Duodenum (tissue), 1 donor: ENCODE measurements around a stretch of chr7.

DNA sequence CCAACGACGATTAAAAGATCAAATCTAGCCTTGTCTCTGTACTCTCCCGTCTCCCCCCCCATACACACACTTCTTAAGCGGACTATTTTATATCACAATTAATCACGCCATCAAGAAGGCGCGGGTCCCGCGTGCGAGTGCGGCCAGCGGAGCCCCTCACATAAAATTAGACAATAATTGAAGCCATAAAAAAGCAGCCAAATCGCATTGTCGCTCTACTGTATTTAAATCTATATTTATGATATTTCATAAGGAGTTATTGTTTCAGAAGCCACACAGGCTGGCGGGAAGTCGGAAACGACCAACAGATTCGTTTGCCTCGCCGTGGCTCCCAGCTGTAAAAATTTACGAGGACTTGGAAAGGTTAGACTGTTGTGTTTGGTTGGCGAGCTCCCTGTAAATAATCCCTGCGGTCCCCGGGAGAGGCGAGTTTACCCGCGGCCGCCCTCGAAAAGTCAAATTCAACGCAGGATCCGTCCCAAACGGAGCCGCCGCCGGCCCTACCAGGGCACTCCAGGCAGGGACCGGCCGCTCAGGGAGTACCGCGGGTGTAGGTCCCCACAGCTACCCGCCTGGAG lies 507 bp upstream of the HOXA9 start:
- PRO-cap, result no peak

- PRO-cap, result no peak
Measured at GRCh38 chr7:27176383-27176743, 2.2 kb upstream of the HOXA10 start.

- PRO-cap, result no peak
Measured at GRCh38 chr7:27178982-27179520, 4.9 kb upstream of the HOXA10 start.

GRCh38 chr7:27181733-27182195 lies 3.3 kb downstream of the HOXA11 start:
- PRO-cap, result no peak

GRCh38 chr7:27202756-27203632 lies 3.1 kb upstream of the HOXA13 start:
- PRO-cap, result no peak

DNA sequence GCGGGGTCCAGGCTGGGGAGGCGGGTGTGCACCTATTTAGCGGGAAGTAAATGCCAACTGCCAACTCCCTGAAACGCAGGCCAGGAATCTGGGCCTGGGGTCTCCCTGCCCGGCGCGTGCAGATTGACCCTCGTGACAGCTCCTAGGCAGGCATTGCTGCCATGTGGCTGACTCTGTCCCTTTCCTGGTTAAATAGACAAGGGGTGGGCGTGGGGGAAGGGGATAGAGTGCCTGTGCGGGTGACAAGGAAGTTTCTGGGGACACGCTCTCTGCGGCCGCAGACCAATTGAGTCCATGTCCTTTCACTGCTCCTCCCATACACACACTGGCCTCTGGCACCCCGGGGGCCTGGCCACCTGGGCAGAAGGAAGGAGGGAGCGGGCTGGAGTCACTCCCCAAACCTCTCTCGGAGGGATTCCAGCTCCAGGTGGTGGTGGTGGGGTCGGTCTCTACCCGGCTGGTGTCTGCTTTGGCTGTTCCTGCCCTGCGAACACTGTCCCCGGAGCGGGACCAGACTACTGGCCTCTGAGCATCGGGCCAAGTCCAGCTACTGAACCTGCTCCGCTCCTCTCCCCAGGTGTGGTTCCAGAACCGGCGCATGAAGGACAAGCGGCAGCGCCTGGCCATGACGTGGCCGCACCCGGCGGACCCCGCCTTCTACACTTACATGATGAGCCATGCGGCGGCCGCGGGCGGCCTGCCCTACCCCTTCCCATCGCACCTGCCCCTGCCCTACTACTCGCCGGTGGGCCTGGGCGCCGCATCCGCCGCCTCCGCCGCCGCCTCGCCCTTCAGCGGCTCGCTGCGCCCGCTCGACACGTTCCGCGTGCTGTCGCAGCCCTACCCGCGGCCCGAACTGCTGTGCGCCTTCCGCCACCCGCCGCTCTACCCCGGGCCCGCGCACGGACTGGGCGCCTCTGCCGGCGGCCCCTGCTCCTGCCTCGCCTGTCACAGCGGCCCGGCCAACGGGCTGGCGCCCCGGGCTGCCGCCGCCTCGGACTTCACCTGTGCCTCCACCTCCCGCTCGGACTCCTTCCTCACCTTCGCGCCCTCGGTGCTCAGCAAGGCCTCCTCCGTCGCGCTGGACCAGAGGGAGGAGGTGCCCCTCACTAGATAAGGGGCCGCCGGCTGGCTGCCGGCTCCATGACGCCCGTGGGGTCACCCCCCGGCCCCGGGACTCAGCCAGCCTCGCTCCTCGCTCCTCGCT lies 3.1 kb downstream of the EVX1 start:
- PRO-cap, result no peak

- PRO-cap, result no peak
Measured at GRCh38 chr7:27799772-27800148, 59.8 kb downstream of the TAX1BP1 start.

GRCh38 chr7:28237144-28237728 lies 56.6 kb upstream of the JAZF1 start:
- PRO-cap, result no peak

DNA sequence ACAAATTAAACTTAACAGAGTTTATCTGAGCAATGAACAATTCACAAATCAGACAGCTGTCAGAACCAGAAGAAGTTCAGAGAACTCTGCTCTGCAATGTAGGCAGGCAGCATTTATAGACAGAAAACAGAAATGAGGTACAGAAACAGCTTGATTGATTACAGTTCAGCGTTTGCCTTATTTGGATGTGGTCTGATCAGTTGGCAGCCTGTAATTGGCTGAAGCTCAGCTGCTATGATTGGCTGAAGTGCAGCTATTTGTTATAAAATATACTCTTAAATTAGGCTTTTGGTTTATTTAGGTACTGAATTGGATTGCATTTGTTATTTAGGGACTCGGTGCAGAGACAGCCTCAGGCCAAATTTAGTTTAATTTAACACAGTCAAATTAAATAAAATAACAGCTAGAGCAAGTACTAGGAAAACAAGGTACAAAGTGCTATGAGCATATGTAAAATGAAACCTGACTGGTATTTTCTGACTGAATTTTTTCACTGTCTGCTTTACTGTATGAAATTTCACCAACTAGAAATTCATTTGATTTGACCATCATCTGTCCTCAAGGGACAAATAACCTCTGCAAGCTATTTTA lies 85.9 kb upstream of the JAZF1 start:
- PRO-cap, result no peak

- PRO-cap, result no peak
Measured at GRCh38 chr7:28623285-28623696, 211.0 kb downstream of the CREB5 start.

DNA sequence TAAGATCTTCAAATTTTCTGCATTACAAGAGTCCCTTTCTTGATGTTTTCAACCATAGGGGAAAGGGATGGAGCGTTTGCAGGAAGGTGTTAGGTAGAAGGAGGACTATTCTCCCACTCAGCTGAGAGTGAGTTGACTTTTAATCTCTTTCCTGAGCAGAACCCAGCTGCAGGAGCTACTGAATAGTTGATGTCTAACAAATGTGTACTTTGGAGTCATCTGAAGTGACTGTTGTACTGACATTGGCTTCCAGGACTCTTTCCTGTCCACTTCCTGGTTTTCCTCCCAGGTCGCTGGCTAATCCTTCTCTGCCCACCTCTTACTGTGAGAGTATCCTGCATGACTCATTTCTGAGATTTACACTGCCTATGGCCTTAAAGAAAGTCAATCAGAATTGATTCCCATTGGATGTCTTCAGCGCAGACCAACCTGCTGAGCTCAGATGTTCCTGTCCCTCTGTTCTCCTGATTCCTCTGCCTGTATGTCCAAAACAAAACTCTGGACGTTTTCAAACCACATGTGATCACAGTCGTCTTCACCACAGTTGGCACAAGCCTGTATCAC lies 261.9 kb downstream of the CREB5 start:
- PRO-cap, result no peak

DNA sequence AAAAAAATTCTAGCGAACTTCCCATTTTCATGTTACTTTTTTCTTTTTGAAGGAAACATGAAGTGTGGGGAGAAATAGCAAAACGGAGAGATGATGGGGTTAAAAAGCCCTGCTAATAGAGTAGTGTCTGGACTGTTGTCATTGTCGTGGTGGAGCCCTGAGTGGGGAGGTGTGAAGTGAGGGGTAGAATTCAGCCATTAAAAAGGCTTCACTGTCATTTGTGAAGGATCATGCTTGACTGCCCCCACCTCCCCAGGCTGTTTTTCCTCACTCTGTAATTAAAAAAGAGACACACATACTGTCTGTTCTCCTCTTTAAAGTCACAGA lies 272.4 kb downstream of the CREB5 start:
- PRO-cap, result no peak

DNA sequence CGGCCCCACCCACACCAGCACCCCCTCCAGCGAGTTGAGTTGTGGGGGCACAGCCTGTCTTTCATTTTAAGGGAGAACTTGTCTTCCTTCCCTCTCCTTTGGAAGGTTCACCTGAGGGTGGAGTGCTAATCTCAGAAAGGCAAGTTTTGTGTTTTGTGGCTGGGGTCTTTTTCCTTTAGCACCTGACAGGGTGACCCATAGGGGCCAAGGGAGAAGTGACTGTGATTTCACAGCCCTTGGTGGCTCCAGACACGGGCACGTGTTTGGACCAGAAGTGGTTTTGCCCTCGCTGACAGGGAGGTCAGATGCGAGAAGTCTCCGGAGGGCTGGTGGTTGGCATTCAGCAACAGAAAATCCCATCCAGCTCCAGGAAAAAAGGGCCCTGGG lies 272.8 kb downstream of the CREB5 start:
- PRO-cap, result no peak

DNA sequence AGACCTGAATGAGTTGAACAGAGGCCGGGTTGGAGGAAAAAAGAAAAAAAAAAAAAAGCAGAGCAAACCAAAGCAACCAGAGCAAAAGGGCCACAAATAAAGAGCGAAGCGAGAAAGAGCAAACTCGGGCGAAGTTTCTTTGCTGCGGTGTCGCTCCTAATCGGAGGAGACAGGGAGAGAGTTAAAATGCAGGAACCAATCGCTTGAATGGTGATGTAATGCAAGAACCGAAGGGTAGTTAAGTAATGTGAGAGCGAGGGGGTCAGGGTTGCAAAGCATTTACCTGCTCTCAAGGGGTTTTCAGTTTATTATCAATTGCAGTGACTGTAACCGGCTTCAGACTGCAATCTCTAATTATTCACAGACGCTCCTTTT lies 271.7 kb downstream of the TRIL start:
- PRO-cap, result bidirectional peak, plus-strand start at position 245 of the sequence, minus-strand start at position 152 of the sequence

- PRO-cap, result no peak
Measured at GRCh38 chr7:29091096-29091571, 55.2 kb downstream of the CPVL start.

GRCh38 chr7:29091651-29092224 lies 54.6 kb downstream of the CPVL start:
- PRO-cap, result no peak

DNA sequence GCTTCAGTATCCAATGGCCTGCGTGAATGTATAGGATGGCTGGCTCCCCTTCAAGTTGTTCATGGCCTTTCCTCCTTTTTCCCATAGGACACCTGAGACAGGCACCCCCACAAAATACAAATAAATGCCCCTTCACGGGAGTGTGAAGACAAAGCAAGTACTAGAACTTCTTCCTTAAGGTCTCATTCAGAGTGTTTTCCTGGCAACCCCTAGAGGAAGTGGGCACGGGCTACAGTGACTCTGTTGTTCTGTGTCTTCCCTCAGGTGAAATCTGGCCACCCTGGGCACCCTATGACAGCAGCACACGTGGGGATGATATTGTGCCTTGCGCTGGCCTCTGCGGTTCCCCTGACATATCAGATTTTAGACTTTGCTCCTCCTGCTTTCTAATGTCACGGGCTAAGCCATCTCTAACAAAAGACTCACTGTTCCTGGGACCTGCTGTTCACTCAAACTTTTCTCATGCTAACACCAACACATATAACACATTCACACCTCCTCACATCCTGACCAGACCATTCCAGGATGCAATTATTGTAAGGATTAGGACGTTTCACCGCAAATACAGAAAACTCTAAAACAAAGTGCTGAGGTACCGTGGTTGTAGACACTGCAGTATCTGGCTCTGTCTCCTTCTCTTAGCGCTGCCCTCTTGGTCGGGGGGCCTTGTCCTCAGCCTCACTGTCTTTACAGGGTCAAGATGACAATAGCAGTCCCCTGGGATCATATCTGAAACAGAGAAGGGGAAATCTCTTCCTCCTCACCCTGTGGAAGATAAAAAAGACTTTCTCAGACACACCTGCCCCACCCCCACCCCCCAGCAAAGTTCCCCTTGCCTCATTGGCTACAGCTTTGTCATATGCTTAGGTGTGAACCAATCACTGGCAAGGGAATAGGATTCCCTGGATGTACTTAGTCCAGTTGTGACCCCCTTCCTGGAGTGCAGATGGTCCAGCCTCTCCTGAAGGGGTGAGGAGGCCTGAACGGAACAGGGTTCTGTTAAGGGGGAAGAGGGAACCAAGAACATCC lies 14.0 kb downstream of the CHN2 start:
- PRO-cap, result unidirectional peak, plus-strand start at position 416 of the sequence

GRCh38 chr7:29211717-29212629 lies 17.4 kb downstream of the CHN2 start:
- PRO-cap, result no peak

DNA sequence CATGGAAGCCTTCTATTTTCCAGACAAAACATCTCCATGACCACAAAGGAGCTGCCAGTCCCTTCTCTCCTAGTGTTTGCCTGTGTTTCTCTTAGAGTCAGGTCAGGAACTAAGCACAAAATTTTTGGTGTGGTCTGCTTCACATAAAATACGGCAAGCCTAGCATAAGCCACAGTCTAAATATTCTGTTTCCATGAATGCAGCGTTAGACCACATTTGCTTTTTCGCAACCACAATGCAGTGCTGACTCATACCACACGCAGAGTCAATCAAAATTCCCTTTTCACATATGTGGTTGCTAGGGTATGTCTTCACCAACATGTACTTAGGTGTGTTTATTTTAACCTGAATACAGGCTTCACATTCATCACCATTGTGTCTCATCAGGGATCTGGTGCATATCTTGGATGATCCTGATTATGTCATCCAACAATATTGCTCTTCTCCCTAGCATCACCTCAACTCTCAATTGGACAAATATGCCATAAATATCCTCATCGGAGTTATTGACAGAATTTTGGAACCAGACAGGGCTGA lies 90.8 kb downstream of the CHN2 start:
- PRO-cap, result no peak

DNA sequence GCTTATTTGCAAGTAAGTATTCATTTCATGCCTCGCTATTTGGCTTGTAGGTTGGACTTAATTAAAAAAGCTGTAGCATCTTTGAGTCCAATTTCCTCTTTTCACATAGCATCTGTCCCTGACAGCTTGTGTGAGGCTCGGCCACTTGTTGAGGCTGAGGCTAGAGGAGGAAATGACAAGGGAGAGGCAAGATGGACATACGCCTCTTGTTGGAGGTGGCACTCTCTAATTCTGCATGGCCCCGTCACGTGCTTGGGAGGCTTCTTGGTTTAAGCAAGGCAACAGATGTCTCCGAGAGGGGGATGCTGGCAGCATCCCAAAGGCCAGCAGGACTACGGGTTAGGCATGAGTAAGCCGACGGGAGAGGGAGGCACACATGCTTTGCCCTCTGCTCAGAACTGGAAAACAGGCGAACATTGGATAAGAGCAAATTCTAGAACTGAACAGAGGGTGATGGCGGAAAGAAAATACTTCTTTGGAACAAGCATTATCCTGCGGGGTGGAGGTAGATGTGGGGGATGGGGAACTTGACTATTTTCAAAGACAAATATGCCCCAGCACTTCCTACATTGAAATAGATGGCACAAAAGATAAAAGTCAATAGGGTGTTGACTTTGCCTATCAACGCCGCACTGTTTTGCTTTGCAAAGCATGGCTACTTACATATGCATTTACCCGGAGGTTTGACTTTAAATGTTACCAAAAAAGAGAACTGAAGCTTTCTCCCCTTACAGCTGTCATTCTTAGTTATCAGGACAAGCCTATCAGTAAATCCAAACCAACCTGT lies 94.7 kb downstream of the CHN2 start:
- PRO-cap, result no peak